ENCODE measurements around the gene KRT2.

- RAMPAGE, long total RNA = no peak
- RRBS = no CpG with 5 or more reads among the region's 18 CpGs
Observed at GRCh38 chr12:51454045-51455010, 29.7 kb downstream of the SLC4A8 start.

- RAMPAGE, long total RNA = no peak
- RRBS = no CpG with 5 or more reads among the region's 5 CpGs
Observed at GRCh38 chr12:51626074-51626634, 35.1 kb downstream of the SCN8A start.

DNA sequence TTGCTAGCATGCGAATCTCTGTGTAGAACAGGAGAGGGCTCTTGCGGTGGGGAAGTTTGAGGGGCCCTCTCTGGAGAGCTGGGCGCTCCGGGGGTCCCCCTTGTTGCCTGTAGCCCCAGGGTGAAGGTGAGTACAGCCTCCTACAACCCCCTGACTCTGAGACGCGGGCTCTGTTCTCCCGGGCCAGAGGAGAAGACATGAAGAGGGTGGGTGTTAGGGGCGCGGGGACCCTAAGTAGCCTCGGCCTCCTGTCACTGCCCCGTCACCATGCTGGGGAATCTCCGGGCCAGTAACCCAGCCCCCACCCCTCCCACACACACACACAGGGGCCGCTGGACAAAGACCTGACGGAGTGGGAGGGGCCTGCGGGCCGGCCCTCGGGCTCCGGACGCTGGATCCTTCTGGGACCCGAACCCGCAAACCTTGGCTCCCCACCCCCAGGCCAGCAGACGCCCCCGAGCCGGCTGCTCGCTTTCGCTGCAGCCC, 702 bp downstream of the FIGNL2 start:
- RAMPAGE, long total RNA = no peak
- RRBS = under 1% methylated on average over 18 of the region's 26 CpGs

- RAMPAGE, long total RNA = no peak
- RRBS = no CpG with 5 or more reads among the region's 18 CpGs
Observed at GRCh38 chr12:51975931-51977348, 24.9 kb downstream of the ACVR1B start.

- RAMPAGE, long total RNA = no peak
- RRBS = under 1% methylated on average over 9 of the region's 30 CpGs
Observed at GRCh38 chr12:52006536-52006841, 257 bp upstream of the TAMALIN start.

DNA sequence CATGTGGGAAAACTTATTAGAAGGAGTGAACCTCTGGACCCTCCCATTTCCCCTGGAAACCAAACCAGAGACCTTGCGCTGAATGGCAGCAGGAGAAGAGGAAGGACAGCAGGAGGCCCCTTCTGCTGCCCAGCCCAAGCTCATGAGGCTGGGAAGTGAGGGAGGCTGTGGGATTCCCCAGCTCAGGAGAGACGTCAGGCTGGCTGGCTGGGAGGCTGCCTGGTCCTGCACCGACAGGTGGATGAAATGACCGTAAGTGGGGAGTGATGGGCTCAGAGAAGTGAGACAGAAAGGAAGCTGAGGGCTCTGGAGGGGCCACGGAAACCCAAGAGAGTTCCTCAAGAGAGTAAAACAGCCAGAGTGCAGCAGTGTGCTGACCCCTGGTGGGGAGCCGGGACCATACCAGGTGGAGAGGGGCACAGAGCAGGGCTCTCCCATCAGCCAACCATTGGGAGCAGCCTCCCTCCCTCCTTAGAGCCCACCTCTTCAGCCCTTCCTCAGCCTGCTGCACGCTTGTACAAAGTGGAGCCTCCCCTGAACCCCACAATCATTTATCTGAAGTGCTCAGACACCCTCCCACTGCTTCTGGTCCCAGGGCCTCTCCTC, 13.9 kb downstream of the TAMALIN start:
- RAMPAGE, long total RNA = no peak
- RRBS = no CpG with 5 or more reads among the region's 7 CpGs

DNA sequence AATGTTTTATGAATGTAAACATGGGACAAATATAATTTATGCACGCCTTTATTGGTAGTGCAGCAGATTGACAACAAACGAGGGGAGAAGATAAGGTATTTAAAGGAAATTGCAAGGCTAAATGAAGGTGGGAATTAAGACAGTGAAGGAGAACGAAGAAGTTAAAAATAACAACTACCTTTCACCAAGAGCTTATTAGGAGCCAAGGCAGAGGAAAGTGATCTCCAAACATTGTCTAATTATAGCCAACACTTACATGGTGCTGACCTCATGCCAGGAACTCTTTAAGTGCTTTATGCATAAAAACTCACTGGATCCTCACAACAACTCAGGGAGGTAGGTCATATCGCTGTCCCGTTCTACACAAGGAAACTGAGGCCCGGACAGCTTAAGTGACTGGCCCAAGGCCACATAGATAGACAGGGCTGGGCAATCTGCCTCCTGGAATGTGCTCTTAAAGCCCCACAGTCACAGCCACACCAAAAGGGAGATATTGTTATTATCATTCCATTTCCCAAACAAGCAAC, 19.5 kb downstream of the TAMALIN start:
- RAMPAGE, long total RNA = no peak
- RRBS = no CpG with 5 or more reads among the region's 6 CpGs

DNA sequence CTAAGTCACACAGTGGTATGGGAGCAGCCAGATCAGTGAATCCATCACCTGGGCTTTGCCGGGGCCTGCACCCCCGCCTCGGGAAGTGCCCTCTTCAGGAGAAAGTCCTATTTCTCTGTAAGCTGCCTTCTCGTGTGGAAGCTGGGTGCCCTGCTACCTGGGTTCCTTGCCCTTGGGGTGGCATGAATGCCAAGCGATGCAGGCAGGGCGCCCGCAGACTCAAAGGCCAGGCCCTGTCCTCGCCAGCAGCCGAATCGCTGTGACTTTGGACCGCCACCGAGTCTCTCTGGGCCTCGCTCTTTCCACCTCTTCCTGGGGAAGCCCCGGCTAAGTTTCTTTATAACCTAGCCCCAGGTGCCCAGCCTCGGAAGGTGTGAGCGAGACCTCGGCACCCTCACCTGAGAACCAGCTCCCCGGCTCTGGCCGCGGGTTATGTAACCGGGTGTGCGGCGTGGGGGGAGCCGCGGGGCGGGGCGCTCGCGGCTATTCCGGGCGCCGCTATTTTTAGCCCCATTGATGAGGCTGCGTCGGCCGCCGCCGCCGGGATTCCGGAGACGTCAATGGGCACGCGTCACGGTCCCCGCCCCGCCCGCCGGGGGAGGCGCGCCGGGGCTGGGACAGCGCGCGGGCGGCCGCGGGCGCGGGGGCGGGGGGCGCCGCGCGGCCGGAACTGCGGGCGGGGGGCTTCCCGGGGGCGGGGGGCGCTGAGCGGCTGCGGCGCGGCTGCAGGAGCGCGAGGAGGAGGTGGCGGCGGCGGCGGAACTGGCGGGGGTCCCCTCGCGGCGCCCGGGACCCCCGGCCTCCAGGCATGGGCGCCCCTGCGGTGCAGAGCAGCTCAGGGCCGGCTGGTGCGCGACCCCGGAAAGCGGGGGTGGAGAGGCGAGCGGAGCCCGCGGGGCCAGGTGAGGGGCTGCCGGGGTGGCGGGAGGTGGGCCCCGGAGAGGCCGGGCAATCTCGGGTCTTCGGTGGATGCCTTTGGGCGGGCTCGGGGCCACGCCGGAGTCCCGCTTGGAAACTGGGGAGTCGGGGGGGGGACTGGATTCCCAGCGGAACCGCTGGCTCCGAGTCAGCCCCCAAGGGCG, 14.4 kb upstream of the NR4A1 start:
- RAMPAGE, long total RNA = no peak
- RRBS = 1% methylated on average over 70 of the region's 112 CpGs

GRCh38 chr12:52050330-52051345, 604 bp upstream of the NR4A1 start:
- RAMPAGE, long total RNA = start-site peak on the minus strand at chr12:52051120-52051156, 24 and 96 reads in 2 replicates
- RRBS = 0% methylated on average over 2 of the region's 67 CpGs

DNA sequence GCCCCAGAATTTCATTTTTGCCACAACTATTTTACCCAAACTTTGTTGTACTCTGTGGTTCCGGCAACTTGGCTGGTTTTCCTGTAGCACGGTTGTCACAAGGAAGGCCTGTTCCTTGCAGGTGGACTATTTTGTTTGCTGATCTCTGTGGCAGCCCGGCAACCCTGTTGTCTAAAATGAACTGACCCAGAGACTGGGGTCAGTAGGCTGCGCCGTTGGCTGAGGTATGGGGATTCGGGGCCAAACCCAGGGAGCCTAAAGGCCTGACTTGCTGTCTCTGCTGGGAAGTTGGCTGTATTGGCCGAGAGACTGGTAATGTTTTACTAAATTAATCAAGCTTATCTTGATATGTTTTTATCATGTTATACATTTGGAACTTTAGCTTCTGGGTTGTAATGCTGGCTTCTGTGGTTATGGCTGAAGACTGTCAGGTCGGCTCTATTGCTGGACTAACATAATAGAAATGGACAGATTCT, 13.9 kb downstream of the SMIM41 start:
- RAMPAGE, long total RNA = no peak
- RRBS = 64% methylated on average over 3 of the region's 8 CpGs

GRCh38 chr12:52208544-52209025, 16.8 kb upstream of the KRT80 start:
- RAMPAGE, long total RNA = no peak
- RRBS = no CpG with 5 or more reads among the region's 14 CpGs

DNA sequence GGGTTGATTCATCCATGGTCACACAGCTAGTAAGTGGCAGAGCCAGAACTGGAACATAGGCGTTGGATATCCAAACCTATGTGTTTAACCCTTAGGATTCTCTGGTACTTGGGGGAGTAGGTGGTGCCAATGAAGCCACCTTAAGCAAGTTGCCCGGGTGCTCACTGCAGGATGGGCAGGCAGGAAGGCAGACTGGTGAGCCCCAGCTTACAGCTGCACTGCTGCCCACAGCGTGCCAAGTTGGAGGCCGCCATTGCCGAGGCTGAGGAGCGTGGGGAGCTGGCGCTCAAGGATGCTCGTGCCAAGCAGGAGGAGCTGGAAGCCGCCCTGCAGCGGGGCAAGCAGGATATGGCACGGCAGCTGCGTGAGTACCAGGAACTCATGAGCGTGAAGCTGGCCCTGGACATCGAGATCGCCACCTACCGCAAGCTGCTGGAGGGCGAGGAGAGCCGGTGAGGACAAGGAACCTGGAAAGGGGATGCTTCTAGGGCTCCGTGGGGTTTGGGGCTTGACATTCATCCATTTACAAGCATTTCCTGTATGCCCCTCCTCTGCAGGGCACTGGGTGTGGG, 12.2 kb downstream of the KRT7 start:
- RAMPAGE, long total RNA = no peak
- RRBS = no CpG with 5 or more reads among the region's 19 CpGs

GRCh38 chr12:52245856-52246810, 13.1 kb downstream of the KRT7 start:
- RAMPAGE, long total RNA = no peak
- RRBS = no CpG with 5 or more reads among the region's 13 CpGs

- RAMPAGE, long total RNA = no peak
- RRBS = 3% methylated on average over 17 of the region's 31 CpGs
Observed at GRCh38 chr12:52278292-52279340, 4.2 kb downstream of the KRT86 start.

DNA sequence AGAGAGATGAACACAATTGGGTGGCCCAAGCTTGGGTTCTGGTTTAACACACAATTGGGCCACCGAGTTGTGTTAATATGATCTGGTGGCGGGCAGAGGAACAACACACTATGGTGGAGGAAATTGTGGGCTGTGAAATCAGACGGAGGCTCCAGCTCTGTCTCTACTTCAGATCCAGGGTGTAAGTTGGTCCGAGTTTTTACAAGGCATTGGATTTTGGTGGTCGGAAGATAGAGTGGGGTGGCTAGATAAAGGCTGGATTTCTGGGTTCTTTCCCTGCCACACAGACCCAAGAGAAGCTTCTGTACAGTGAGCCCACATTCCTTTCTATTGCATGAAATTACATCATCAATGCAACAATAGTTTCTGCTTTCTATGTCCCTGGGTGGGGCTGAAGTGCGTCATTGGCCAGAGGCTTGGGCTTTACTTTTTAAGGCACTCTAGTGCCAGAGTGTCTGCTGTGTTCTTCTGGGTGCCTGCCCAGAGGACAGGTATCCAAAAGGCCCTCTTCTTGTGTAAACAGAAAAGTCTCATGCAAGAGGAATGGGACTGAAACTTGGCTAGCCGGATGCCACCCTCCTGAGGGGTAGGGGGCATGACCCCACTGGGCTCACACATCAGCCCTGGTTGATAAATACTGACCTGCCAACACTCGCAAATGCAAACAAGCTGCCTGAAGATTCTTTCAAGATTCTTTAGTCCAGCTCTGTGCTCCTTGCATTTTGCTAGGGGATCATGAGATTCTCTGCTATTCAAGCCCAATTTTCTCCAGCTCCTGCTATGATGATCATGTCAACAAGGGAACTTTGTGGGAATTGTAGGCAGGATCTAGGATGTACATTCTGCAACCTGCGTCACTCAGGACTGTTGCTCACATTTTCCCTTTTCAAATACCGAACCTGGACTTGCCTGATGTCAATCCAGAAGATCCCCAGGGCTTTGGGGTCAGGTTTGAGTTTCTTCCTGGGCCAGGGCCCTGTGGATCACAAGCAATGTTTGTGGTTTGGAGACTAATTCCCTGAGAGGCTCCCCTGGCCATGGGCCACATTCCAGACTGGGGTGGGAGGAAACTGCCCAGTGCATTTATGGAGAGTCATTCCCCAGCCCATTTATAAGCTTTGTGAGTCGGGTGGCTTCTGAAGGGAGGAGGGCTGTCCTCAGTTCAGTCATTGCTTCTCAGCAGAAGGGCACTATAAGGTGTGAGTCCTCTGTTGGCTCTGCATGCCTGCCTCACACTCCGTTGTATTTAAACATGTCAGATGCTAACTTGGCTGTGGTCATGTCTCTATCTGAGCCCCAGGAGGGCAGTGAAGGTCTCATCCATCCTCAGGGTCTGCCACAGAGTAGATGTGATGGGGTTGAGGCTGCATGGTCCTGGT, 6.1 kb downstream of the KRT86 start:
- RAMPAGE, long total RNA = no peak
- RRBS = no CpG with 5 or more reads among the region's 12 CpGs

GRCh38 chr12:52287700-52288571, 3.4 kb downstream of the KRT81 start:
- RAMPAGE, long total RNA = no peak
- RRBS = 82% methylated on average over 3 of the region's 18 CpGs

- RAMPAGE, long total RNA = no peak
- RRBS = no CpG with 5 or more reads among the region's 7 CpGs
Observed at GRCh38 chr12:52323678-52324018, 2.5 kb upstream of the KRT83 start.

DNA sequence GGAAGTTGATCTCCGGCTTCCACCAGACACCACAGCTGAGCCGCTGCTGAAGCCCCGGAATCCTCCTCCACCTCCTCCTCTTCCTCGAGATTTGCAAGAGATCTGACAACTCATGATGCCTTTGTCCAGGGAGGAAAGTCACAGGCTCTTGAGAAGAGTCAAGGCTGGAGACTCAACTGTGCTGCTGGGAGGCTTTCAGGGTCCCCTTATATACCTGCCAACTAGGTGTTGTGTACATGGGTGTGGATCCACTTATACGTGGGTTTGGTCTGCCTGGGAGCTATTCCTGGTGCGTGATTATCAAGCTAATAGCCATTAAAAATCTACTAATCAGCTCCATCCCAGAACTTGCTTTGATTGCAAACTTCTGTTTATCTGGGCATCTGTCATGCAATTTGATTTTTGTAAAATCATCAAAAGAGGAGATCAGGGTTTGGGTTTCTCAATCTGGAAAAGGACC, at the start of gene KRT2:
TSS of gene KRT2 (minus strand) at position 183 of the 460 bp plus-strand sequence.
- RAMPAGE, long total RNA = no peak
- RRBS = no CpG with 5 or more reads among the region's 6 CpGs

DNA sequence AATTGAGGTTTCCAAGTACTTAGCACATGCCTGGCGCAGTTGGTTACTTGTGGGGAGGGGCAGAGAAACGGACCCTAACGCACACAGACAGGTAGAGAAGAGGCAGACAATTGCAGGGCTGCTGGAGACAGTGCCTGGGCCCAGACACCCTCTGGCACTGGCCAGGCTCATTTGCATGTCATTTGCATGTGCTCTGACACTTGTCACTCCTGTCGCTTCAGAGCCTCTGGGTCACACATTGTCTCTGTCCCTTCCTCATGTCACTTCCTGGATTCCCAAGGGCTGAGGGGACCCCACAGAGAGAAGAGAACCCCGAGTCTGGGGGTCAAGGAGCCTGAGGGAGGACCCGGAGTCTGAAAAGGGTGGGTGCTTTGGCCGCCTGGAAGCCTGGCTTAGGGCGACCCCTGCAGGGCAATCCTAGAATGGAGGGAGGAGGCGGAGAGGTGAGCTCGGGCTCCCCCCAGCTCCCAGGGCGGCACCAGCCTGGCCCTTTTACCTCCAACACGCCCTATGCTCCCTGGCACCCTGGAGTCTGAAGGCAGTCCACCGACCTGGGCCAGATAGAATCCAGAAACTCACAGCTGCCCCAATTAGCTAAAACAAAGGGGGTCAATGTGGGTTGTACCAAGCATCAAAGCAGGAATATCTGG, 21.6 kb upstream of the KRT78 start:
- RAMPAGE, long total RNA = no peak
- RRBS = no CpG with 5 or more reads among the region's 13 CpGs

GRCh38 chr12:52914670-52915072, 9.8 kb upstream of the KRT8 start:
- RAMPAGE, long total RNA = no peak
- RRBS = no CpG with 5 or more reads among the region's 4 CpGs

All from epithelial cell of alveolus of lung (primary cell).